Bronchial epithelial cell (primary cell): ENCODE measurements around the genes KRTAP1-1, KRTAP2-2, KRTAP4-8, KRTAP4-5 and KRTAP9-4.

DNA sequence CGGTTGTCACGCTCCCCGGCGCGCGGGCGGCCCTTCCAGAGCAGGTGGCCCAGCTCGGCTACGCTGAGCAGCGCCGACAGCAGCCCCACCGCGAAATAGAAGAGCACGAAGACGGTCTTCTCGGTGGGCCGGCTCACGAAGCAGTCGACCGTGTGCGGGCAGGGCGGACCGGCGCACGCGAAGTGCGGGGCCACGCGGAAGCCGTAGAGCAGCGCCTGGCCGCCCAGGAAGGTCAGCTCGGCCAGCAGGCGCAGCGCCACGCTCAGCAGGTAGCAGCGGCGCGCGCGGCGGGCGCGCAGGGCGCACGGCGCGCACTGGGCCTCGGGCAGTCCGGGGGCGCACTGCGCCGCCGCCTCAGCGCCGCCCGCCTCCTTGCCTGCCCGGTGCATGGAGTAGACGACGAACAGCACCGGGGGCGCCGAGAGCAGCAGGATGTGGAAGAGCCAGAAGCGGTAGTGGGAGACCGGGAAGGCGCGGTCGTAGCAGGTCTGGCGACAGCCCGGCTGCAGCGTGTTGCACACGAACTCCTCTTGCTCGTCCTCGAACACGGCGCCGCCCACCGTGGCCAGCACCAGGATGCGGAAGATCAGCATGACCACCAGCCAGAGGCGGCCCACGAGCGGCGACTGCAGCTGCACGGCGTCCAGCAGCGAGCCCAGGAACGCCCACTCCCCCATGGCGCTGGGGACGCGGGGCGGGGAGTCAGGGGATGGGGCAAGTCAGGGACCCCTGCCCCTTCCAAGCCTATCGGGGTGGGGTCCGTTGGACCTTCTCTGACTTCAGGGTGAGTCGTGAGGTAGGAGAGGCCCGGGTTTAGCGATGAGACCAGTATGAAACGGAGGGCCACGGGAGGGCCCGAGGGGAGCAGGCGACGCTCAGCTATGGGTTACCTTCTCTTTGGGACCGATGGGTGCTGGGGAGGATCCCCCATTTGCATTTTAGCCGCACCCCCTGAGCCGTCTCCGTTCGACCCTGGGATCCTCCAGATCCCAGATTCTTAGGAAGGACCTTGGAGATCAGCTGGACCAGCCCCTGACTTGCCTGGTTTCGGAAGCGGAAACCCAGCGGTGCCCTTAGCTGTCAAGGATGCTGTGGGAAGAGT lies 1.0 kb downstream of the GJD3 start:
- RRBS, 2 experiments = 1 to 3% methylated on average over 24 to 29 of the region's 109 CpGs

GRCh38 chr17:40376615-40376983 lies 12.1 kb upstream of the GJD3 start:
- RRBS, 2 experiments = no CpG with 5 or more reads among the region's 7 CpGs

GRCh38 chr17:40442678-40443099 lies 561 bp upstream of the IGFBP4 start:
- RRBS, 2 experiments = no CpG with 5 or more reads among the region's 18 CpGs

DNA sequence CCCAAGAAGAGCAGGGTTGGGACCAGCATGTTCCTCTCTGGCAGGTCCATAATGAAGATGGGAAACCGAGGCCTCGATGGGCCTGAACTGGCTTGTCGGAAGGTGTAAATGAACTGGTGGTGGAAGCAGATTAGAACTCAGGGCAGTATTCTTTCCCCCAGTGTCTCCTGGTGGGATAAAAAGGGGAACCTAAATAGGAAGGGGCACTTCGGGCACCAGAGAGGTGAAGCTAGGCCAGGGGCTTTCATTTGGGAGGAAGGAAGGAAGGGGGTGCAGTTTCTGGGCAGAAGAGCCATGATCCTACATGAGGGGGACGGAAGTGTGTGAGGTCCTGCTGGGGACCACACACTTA lies 21.0 kb downstream of the IGFBP4 start:
- RRBS, 2 experiments = no CpG with 5 or more reads among the region's 5 CpGs

GRCh38 chr17:40500336-40500826 lies 1.0 kb downstream of the TNS4 start:
- RRBS, 2 experiments = no CpG with 5 or more reads among the region's 11 CpGs

GRCh38 chr17:40516665-40517239 lies 15.3 kb upstream of the TNS4 start:
- RRBS, 2 experiments = no CpG with 5 or more reads among the region's 3 CpGs

DNA sequence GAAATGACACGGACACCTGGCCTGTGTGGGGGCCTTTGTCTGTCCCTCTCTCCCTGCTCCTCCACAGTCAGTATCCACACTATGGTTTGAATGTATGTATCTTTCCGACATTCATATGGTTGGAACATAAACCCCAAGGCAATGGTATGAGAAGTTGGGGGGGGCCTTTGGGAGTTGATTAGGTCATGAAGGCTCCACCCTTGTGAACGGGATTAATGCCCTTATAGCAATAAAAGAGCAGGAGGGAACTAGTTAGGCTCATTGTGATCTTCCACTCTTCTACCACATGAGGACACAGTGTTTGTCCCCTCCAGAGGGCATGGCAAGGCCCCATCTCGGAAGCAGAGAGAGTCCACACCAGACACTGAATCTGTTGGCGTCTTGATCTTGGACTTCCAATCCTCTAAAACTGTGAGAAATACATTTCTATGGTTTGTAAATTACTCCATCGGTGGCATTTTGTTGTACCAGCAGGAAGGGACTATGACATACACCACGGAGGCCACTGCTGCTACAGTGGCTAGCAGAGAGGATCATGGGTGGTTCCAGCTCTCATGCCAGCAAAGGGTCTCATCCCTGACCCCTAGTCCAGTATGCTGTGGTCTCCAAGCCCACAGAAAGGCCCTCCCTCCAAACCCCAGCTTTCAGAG lies 12.4 kb downstream of the CCR7 start:
- RRBS, 2 experiments = no CpG with 5 or more reads among the region's 7 CpGs

GRCh38 chr17:40554183-40554931 lies 10.9 kb downstream of the CCR7 start:
- RRBS, 2 experiments = no CpG with 5 or more reads among the region's 20 CpGs

DNA sequence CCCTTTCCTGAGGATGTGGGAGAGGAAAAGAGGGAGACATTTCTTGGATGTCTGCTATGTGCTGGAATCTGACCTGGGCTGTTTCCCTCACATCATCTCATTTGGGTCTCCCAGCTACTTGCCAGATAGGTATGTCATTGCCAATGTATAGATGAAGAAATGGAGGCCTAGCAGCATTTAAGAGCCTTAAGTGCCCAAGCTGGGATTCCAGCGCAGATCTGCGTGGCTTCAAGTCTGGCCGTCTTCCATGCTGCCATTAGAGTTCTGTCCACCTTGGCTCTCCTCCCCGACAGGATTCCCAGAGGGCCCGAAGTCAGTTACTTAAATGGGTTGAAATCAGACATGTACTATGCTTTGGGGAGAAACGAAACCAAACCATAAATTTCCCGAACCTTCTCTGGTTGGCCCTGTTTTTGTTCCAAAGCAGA lies 33.0 kb upstream of the CCR7 start:
- RRBS, 2 experiments = no CpG with 5 or more reads among the region's 7 CpGs

DNA sequence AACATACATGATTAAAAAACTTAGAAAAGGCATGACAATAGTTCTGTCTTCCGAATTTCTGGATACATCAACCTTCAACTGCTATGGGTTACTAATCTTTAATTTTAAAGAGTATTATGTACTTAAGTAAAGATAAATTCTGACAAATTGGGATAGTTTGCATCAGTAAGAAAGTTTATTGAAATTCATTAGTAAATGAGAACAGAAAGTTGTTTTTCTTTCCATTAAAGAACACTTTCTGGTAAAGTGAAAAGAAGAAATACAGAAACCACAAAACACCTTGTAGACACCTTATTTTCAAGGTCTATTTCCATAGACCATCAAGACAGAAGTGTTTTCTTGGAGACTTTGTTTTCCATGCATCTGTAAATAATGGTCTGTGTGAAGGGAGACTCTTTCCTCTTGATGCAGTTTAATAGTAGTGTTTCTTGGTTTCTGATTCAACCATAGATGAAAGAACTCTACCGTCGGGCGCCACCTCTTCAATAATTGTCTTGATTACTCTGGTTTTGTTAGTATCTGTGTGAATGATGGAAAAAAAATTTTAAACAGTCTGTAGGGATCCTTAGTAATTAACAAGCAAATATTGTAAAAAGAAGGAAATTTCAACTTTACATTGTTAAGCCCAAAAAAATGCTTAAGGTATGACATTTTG lies 4.3 kb downstream of the KRT10 start:
- RRBS, 2 experiments = no CpG with 5 or more reads among the region's 4 CpGs

- RRBS, 2 experiments = no CpG with 5 or more reads among the region's 7 CpGs
Observed at GRCh38 chr17:40827955-40828640, 5.7 kb upstream of the KRT10 start.

DNA sequence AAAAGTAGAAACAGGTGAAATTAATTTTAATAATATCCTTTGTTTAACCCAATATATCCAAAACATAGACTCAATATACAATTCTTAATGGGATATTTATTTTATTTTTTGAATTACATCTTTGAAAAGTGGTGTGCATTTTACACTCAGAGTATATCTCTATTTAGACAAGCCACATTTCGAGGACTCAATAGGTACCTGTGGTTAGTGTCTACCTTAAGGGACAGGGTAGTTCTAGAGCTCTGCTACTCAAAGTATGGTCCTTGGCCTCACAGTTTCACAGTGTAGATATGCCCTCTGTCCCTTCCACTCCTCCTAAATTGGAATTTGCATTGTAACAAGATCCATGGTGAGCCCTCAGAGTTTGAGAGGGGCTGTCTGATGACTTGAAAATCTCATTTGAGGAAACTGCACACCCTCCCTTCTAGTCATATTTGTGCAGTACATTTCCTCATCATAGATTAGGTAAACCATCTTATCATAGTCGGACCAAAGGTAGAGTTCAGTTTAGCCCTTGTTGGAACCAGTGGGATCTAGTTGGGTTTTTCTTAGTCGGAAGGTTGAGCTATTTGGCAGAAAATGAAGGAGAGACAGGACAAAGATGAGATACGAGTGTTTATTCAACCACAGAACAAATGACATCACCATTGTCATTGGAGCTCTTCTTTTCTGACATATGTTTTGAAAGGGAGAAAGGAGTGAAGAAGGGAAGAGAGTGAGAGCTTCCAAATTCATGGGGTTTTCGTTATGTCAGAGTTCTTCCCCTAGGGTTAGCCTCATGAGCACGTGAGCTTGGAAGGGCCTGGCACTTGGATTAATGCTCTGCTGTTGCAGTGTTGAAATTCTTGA lies 15.7 kb upstream of the KRT20 start:
- RRBS, 2 experiments = no CpG with 5 or more reads among the region's 6 CpGs

GRCh38 chr17:40915585-40916073 lies 21.8 kb downstream of the KRT23 start:
- RRBS, 2 experiments = no CpG with 5 or more reads among the region's 2 CpGs

DNA sequence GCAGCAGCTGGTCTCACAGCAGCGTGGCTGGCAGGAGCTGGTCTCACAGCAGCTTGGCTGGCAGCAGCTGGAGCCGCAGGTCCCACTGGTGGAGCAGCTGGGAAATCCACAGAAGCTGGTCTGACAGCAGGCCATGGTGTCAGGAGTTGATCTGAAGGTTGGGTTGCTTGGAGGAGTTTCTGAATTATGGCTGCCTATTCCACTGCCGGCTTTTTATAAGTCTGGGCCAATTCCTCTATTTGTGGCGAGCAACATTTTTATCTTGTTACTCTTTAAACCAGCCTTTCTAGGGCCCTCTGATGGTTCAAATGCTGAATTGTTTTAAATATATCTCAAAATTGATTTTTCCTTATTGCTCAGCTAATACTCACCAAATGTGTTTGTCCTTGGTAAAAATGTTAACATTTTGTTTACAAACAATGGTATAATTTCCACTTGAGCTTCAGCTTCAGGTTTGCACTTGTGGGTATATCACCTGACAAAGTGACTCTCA lies at the start of gene KRTAP1-1:
Gene KRTAP1-1, minus strand, starts transcription at position 188 of the 493 bp plus-strand sequence.
- RRBS, 2 experiments = no CpG with 5 or more reads among the region's 4 CpGs

GRCh38 chr17:41055006-41055462 lies at the start of gene KRTAP2-2:
Gene KRTAP2-2 (minus strand): TSS chr17:41055230.
- RRBS, 2 experiments = no CpG with 5 or more reads among the region's 20 CpGs

GRCh38 chr17:41098023-41098222 lies at the start of gene KRTAP4-8:
Gene KRTAP4-8 (minus strand): TSS chr17:41098142.
- RRBS, 2 experiments = no CpG with 5 or more reads among the region's 4 CpGs

GRCh38 chr17:41117839-41118195 lies 356 bp downstream of the KRTAP4-11 start:
- RRBS, 2 experiments = no CpG with 5 or more reads among the region's 7 CpGs

DNA sequence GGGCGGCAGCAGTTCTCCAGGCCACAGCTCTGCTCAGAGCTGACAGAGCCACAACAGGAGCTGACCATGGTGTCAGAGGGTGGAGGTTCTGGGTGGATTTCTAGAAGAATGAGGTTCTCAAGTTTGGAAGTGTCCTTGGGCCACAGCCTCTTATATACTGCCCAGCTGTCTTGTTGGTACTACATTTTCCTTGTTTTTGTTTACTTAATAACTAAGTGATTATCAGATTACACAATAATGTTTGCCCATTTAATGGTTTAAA lies at the start of gene KRTAP4-5:
Gene KRTAP4-5, minus strand, starts transcription at position 126 of the 262 bp plus-strand sequence.
- RRBS, 2 experiments = no CpG with 5 or more reads among the region's 1 CpG

- RRBS, 2 experiments = no CpG with 5 or more reads among the region's 3 CpGs
Observed at GRCh38 chr17:41249397-41249948, at the start of gene KRTAP9-4. Gene KRTAP9-4 (plus strand): TSS chr17:41249687.